ENCODE data around the genes OR56B2P, OR52E4, OR52B2, CAVIN3 and PPFIBP2.

GRCh38 chr11:5760848-5761329 is at the start of gene OR56B2P:
Gene OR56B2P (plus strand): TSS chr11:5761153.
- RRBS, result no CpG with 5 or more reads among the region's 3 CpGs

- RRBS, result no CpG with 5 or more reads among the region's 5 CpGs
Observed at GRCh38 chr11:5880287-5880814, at the start of gene OR52E4. Gene OR52E4 (plus strand): TSS chr11:5880629.

- RRBS, result no CpG with 5 or more reads among the region's 23 CpGs
Observed at GRCh38 chr11:6143771-6144396, 26.2 kb downstream of the OR52B2 start.

GRCh38 chr11:6170233-6170506 is at the start of gene OR52B2:
Gene OR52B2 (minus strand): TSS chr11:6170326.
- RRBS, result no CpG with 5 or more reads among the region's 1 CpG

DNA sequence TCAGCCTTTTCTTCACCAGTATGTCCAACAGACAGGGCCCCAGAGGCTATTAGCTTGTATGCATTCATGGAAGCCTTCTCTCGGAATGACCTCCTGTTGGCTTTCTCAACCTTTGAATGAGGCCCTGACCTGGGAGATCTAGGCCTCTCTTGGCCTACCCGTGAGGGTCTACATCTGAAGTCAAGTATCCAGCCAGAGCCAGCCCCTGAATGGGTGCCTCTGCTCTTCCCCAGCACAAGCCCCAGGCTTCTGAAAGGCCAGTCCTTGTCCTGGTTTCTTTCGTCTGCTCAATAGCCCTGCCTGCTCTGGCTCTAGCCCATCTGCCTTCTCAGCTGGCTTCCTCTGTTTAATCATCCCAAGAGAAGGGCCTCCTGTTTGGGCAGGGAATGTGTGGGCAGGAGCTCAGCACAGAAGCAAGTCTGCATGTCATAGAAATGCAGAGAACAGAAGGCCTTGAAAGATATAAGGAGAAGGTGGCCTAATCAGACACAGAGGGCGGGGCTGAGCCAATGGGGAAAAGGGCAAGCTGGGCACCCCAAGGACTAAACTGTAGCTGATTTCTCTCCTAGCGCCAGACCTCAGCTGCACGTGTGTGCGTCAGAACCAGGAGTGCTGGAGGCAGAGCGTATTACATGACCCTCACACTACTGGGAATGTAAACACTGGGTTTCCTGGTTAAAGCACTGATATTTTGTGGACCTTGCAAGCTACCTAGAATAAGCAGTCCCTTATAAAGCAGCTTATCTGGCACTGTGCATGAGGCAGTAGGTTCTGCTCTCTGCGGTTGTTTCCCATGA is 7.7 kb upstream of the CCKBR start:
- RRBS, result no CpG with 5 or more reads among the region's 9 CpGs

- RRBS, result no CpG with 5 or more reads among the region's 29 CpGs
Observed at GRCh38 chr11:6320428-6320869, at the start of gene CAVIN3. Gene CAVIN3 (minus strand): TSS chr11:6320501.

DNA sequence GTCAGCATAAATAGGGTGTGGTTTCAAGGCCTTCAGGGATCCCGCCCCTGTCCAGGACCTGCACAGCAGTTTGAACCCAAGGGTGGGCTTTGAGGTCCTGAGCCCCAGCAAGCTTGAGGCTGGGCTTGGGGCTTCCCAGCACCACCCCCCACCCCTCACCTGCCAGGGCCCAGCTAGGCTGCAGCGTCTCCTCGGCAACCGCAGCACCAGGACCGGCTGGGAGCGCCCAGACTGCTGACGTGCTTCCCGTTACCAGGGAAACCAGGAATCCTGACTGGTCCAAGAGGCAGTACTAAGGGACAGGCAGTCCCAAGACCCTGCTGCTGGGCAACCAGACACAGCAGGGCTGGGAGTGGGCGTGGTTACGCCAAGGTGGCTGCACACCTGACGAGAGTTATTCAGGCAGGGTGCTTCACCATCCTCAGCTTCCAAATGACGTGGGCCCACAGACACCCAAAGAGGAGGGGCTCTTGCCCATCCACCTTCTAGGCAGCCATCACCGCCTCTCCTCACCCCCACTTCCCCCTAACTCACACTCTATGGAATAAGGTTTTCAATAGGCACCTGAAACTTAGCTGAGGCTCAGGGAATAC is 13.6 kb downstream of the APBB1 start:
- RRBS, result no CpG with 5 or more reads among the region's 13 CpGs

- RRBS, result no CpG with 5 or more reads among the region's 11 CpGs
Observed at GRCh38 chr11:6606579-6607950, 3.5 kb downstream of the ILK start.

- RRBS, result no CpG with 5 or more reads among the region's 7 CpGs
Observed at GRCh38 chr11:6678983-6679717, 4.0 kb downstream of the MRPL17 start.

- RRBS, result 14% methylated on average over 3 of the region's 18 CpGs
Observed at GRCh38 chr11:7251481-7251743, 292 bp upstream of the SYT9 start.

DNA sequence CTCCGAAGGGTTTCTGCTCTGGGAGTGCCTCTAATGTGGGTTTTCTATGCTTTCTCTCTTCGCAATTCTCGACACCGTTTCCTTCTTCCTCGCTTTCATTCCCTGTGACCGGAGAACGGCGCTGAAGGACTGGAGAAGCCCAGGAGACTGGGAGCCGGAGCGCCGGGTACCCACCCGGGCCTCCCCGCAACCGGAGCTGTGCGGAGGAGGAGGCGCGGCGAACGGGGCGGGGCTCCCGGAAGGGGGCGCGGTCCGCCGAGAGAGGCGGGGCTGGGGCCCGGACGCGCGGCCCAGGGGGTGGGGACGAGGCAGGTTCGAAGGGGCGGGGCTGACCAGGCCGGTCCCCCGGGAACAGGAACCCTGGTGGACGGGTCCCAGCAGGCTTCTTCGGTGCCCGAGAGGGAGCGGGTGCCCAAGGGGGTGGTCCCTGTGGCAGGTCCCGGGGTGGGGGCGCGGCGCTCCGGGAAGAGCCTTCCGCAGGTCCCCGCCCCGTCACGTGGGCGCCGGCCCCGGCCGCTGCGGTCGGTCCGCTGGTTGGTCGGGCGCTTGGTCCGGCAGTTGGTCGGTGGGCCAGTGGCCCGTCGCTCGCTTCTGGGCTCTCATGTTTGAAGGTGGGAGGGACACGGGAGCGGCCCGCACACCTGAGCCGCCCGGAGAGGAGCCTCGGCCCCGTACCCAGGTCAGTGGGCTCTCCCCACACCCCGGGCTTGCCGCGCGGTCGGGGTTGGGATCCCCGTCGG is at the start of gene PPFIBP2:
Gene PPFIBP2 (plus strand): TSS at position 557 of the 740 bp plus-strand sequence.
- RRBS, result 2% methylated on average over 59 of the region's 76 CpGs

DNA sequence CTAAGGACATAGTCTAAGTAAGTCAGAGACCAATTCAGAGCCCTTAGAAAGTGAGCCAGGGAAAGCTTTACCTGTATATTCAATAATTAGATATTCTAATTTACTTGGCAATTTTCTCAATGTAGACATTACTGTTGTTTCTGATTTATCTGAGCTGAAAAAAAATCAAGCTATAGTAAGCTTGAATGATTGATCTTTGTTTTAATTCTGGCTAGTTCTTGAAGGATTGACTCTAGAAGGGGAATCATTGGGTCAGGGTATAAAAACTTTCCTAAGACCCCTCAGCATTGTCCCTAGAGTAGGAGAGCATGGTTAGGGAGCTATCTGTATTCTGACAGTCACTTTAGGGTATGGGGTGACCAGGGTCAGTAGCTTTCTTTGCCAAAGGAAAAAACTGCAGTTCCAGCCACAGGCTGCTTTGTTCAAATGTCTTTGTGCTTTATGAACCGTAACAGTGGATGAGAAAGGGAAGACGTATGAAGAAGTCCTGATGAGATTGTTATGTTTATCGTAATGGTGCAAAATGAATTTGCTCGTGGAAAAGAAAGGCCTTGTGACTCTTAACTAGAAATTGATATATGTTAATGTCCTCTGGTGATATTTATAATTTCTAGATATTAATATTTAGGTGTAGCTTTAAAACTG is 30.1 kb downstream of the CYB5R2 start:
- RRBS, result no CpG with 5 or more reads among the region's 4 CpGs

- RRBS, result no CpG with 5 or more reads among the region's 4 CpGs
Observed at GRCh38 chr11:7677171-7677528, 3.9 kb upstream of the CYB5R2 start.

DNA sequence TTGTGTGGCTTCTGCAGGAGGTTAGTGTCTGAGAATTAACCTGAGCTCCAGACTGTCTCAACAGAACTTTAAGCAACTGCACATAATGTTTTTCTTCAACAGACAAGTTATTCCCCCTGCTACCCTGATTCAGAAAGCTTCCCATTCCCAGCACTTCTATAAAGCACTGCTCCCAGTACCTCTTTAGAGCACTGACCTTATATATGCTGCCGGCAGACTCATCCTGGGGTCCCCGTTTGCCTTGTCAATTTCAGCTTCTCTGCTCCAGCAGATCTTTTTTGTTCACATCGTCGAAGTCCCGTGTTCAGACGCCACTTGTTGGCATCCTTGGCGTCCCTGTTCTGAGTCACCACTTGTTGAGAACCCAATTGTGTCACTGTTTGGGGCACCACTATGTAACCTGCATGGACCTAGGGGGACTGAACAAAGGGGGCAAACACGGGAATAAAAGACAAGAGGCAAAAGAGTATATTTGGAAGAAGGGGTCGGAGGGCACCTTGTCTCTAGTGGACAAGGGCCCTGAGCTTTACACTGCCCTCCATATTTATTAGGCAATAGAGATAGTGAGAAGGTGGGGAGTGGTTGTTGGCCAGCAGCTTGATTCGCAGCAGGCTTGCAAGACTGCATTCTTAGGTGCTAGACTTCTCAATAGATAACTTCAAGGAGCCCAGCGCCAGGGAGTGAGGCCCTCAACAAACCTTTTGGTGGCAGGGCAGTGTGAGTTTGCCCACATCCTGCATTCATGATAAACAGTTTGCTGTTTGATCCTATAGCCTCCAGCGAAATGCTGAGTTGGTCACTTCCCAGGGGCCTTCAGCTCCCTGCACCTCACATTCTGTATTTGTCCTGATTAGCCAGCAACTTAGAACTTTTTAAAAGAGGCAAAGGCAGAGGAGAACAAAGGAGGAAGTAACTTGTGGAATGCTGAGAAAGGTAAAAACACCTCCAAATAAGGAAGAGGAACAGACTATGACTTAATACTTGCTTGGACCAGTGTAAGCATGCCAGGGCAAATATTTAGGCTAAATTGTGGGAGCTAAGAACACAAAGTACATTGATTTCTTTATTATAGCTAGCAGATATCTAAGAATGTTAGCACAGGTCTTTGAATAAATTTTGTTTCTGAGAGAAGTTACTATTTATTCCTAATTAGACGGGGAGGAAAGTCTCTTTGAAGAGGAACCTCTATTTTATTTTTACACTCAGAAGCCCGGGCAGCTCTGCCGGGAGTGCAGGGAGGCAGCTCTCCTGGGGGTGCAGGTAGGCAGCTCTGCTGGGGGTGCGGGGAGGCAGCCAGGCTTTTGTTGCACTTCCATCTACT is 25.2 kb downstream of the OR10A6 start:
- RRBS, result no CpG with 5 or more reads among the region's 16 CpGs

GRCh38 chr11:7963368-7963778 is 1.9 kb downstream of the NLRP10 start:
- RRBS, result no CpG with 5 or more reads among the region's 7 CpGs

GRCh38 chr11:8016426-8016725 is 29.2 kb downstream of the EIF3F start:
- RRBS, result no CpG with 5 or more reads among the region's 4 CpGs

DNA sequence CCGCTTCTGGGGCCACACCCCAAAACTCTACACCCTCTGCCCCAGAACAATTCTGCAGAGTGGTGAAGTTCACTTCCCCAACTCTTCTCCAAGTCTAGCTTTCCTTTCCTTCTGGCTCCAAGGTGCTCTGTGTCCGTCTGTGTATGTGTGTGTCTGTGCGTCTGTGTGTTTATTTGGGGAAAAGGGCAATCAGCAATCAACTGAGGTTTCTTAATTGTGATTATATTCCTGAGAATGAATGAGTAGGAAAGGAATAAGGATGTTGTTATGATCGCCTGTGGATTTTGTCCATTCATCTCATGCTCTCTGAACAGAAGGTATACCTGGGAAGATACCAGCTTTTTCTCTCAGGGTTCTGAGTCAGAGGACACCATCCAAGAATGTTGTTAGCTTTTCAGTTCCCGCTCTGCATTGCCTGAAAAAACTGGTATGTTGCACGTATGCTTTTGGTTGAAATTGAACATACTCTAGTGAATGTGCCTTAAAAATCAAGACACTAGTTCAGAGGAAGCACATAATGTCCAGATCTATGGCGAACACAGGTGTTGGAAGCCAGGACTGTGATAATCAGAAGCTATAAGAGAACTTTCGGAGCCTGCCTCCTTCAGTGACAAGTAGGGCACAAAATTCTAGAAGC is 23.4 kb downstream of the TUB start:
- RRBS, result no CpG with 5 or more reads among the region's 8 CpGs

GRCh38 chr11:8206152-8206668 is 37.4 kb upstream of the RIC3 start:
- RRBS, result no CpG with 5 or more reads among the region's 24 CpGs

- RRBS, result no CpG with 5 or more reads among the region's 5 CpGs
Observed at GRCh38 chr11:8277729-8277934, 14.0 kb upstream of the LMO1 start.